ENCODE results near the genes TMEM150B, KMT5C, UBE2S and RFPL4A.

GRCh38 chr19:55246804-55247354 is 11.9 kb downstream of the PPP6R1 start:
- PRO-cap: no peak

GRCh38 chr19:55251101-55252108 is 7.4 kb downstream of the PPP6R1 start:
- PRO-cap: no peak

- PRO-cap: no peak
Measured at GRCh38 chr19:55256052-55256513, 2.7 kb downstream of the PPP6R1 start.

- PRO-cap: no peak
Measured at GRCh38 chr19:55276123-55277263, 3.4 kb downstream of the HSPBP1 start.

GRCh38 chr19:55325247-55325697 is at the start of gene TMEM150B:
Gene TMEM150B, minus strand, starts transcription at chr19:55325341.
- PRO-cap: no peak

DNA sequence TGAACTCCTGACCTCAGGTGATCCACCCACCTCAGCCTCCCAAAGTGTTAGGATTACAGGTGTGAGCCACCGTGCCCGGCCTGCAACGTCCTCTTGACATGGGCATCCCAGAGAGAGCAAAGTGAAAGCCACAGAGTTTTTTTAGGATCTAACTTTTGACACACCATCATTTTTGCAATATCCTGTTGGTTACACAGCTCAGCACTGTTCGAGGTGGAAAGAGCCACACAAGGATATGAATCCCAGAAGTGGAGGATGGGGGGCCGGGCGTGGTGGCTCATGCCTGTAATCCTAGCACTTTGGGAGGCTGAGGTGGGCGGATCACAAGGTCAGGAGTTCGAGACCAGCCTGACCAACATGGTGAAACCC is 6.6 kb upstream of the TMEM150B start:
- PRO-cap: no peak

- PRO-cap: unidirectional peak, minus-strand start at chr19:55339349; bidirectional peak, plus-strand start at chr19:55339886, minus-strand start at chr19:55339591
Measured at GRCh38 chr19:55339033-55340018, at the start of gene KMT5C. Gene KMT5C, plus strand, starts transcription at chr19:55339876.

DNA sequence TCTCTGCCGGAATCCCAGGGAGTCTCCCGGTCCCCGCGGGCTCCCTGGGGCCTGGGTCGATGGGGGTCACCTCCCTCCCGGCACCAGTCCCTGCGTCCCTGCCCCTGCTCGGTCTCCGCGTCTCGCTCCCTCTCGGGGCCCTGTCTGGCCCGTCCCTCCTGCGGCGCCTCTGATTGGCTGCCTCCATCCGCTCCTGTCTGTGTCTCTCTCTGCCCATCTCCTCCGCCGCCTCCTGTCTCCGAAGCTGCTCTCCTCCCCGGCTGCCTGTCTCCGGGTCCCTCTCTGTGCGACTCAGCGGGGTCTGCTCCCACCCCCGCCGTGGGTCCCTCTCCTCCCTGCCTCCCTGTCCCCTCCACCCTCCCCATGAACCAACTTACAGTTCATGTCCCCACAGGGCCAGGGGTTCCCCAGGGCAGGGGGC is 326 bp downstream of the IL11 start:
- PRO-cap: no peak

- PRO-cap: no peak
Measured at GRCh38 chr19:55387538-55388161, 1.9 kb downstream of the RPL28 start.

- PRO-cap: no peak
Measured at GRCh38 chr19:55400056-55401151, 7.2 kb downstream of the UBE2S start.

DNA sequence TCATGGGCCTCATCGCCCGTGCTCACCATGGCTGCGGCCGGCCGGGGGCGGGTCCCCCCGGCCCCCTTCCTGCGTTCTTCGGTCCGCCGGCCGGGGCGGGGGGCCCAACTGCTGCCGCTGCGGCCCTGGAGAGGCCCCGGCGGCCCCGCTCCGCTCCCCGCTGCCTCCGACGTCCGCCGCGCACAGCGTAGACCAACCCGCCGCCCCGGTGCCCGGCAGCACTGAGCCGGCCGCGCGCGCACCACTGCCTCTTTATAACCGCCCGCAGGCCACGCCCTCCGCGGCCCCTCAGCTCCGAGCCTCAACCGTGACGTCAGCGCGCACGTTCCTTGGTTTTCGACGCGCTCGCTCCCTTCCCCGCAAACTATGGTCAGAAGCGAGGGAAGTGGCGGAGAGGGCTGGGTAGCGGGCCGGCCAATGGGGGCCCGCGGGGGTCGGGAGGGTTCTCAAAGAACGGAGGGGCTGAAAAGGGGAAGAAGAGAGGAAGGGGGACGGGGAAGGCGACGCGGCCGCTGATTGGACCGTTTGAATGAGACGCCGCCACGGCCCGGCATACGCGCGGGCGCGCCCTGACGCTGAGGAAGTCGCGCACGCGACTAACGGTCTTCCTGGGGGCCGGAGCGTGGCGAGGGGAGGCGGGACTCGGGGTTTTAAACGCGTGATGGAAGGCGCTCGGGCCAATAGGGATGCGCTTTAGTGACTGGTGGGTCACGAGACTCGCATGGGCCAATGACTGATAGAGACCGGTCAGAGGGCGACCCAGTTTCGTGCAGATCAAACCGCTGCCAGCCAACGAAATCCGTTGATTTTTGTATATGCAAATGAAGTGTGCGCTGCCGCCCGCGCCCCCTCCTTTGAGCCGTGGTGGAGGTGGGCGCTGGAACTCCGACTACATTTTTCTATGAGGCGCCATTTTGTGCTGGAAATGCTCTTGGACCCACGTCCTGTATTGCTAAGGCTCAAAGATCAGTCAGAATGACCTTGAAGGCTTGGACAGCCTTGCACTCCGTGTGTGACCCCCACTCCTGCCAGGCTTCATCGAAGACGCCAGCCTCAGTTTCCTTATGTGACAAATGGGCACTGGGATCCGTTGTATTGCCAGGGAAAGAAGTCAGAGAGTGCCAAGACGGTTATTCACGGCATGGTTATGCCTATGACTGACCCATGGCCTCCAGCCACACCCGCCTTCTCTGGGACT is at the start of gene UBE2S:
TSS of gene UBE2S (minus strand) at position 228 of the 1,198 bp plus-strand sequence.
- PRO-cap: bidirectional peak, plus-strand start at position 362 of the sequence, minus-strand start at position 223 of the sequence; bidirectional peak, plus-strand start at position 857 of the sequence, minus-strand start at position 624 of the sequence

GRCh38 chr19:55443363-55443858 is 311 bp upstream of the SHISA7 start:
- PRO-cap: no peak

GRCh38 chr19:55579815-55580686 is 597 bp downstream of the ZNF579 start:
- PRO-cap: no peak

- PRO-cap: no peak
Measured at GRCh38 chr19:55585591-55586411, 5.2 kb upstream of the ZNF579 start.

DNA sequence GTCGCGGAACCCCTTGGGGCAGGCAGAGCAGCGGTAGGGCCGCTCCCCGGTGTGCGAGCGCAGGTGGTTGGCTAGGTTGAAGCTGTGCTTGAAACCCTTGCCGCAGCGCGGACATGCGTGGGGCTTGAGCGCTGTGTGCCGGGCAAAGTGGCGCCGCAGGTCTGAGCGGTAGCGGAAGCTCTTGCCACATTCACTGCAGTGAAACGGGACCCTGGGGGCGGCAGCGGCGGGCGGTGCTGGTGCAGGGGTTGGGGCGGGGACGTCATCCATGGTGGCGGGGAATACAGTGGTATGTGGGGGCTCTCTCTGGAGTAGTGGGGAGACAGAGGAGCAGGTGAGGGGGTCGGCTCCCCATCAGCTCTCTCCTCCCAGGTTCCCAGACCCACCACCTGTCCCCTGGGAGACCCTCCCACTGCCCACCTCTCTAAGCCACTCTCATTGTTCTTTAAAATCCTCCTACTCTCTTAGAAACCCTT is 1.7 kb downstream of the FIZ1 start:
- PRO-cap: no peak

GRCh38 chr19:55611152-55611819 is 5.8 kb downstream of the ZNF865 start:
- PRO-cap: no peak

GRCh38 chr19:55652252-55652772 is 2.5 kb upstream of the U2AF2 start:
- PRO-cap: no peak

GRCh38 chr19:55656114-55656546 is 1.3 kb downstream of the U2AF2 start:
- PRO-cap: no peak

GRCh38 chr19:55712345-55712810 is 25.8 kb downstream of the NLRP9 start:
- PRO-cap: no peak

GRCh38 chr19:55758918-55759325 is at the start of gene RFPL4A:
Gene RFPL4A, plus strand, starts transcription at chr19:55759097.
- PRO-cap: no peak